Fibroblast of the aortic adventitia (primary cell): ENCODE data around the gene SOCS4.

DNA sequence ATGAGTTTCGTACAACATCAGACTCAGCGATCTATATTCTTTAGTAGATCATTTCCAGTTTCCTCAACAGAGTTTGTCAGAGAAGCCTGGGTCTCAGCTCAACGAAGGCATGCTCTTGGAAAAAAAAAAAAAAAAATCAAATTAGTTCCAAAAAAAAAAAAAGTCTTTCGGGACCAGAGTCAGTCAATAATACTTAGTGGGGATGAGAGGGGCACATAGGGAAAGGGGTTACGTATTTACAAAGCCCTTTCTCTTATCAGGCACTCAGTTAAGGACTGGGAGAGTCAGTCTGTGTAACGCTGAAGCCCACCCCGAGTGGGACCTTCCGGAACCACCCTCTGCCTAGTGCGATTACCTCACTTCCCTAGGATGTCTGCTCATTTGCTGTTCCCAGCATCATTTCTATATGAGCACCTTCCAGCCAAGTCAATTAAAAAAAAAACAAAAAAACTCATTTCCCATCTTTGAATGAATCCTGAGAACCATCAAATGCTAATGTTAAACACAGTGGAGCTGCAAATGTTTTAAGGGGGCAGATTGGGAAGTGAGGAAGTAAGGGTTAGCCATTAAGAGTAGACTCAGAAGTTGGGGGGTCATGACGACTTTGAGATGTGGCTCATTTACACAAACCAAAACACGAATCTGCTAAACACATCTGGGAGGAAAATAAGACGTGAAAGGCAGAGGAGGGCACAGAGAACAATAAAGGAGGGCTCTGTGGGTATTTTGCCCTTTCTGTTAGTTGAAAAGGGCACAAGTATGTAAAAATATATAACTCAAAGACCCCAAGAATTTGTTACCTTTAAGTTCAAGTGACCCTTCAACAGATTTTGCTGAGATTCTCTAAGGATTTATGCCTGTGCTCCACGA lies 76.8 kb downstream of the BMP4 start:
- CAGE, long polyA plus RNA = no peak

- CAGE, long polyA plus RNA = no peak
Observed at GRCh38 chr14:54510019-54510900, 554 bp downstream of the CGRRF1 start.

DNA sequence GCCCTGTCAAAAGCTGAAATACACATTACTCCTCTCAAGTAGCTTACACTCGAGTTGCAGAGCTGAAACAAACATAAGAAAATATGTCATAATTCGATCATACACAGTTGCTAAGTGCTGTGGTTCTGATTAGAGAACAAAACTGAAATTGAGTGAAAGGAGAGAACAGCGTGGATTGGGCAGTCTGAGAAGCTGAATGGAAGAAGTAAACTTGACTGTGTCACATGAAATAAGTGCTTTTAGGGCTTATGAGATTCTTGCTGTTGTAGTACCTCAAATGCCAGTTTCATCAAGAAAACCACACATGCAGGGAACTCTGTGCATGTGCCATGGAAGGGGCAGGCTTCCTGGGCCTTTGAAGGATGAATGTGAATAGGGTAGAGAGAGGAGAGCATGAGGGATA lies 7.2 kb downstream of the SAMD4A start:
- CAGE, long polyA plus RNA = no peak

GRCh38 chr14:54599710-54600541 lies 33.0 kb downstream of the SAMD4A start:
- CAGE, long polyA plus RNA = no peak

GRCh38 chr14:54633032-54633537 lies 66.2 kb downstream of the SAMD4A start:
- CAGE, long polyA plus RNA = no peak

DNA sequence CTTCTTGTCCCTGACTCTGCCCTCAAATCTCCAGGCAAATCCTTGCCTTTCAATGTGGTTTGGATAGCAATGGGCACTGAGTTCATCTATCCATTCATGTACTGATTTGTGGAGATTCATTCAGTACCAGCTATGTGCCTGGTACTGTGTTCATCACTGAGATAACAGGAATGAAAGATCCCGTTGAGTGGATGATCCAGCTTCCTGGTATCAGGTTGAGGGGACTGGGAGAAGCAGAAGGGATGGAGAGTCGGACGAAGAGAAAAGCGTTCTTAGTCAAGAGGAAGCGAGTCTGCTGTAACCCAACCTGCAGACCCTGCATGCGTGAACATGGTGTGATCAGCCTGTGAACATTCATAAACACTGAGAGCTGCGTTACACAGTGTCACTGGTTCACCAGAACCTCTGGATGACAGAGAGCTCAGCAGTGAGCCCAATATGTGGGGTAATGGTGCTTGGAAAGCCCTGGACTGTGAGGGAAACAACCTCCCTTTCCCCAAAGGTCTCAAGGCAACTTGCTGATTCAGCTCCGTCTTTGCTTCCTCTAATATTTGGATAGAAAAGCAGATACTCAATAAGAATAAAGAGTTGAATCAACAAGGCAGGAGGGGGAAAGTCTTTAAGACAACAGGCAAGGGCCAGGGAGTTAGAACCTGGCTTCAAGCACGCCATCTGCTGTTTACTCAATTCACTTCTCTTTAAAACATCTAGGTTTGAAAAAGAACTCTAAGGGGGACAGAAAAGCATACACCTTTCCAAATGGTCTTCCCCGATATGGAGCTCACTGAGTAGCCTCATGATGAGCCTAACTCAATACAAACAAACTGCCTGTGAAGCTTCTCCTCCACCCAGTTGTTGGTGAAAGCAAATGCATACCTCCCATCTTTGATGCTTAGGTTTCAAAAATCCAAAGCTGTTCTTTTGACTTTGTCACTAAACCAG lies 75.8 kb downstream of the SAMD4A start:
- CAGE, long polyA plus RNA = no peak

DNA sequence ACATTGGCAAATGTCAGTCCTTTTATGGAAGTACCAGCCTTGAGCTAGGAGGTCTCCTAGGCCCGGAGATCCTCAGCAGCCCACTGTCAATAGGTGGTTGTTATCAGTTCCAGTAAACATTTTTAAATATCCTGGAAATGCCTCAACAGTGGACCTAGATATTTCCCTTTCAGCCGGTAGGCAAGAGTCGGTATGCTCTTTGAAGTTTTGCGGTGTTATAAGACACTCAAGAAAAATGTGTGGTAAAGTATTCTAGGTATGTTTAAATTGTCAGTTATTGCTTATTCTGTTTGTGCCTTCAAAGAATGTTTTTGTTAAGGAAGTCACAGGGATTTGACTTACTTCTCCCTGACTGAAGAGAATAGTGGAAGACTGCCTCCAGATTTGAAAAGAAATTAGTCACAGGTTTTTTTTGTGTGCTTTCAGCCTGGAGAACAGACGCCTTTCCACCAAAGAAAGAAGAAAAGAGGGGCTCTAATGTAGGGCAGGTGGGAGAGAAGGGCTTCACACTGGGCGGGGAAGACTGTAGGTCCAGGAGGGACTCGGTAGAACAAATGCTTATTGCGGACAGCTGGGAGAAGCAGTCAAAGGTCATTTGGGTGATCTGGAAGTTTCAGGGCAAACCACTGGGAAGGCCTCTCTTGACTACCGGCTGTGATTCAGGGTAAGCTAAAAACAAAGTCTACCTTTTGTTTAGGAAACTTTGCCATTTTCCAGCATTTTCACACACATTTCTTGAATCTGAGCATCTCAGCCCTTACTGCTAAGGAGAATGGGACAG lies 76.7 kb downstream of the SAMD4A start:
- CAGE, long polyA plus RNA = no peak

- CAGE, long polyA plus RNA = no peak
Observed at GRCh38 chr14:54699246-54699637, 132.3 kb downstream of the SAMD4A start.

GRCh38 chr14:54712323-54713289 lies 145.7 kb downstream of the SAMD4A start:
- CAGE, long polyA plus RNA = no peak

- CAGE, long polyA plus RNA = no peak
Observed at GRCh38 chr14:54837887-54838426, 64.7 kb downstream of the GCH1 start.

DNA sequence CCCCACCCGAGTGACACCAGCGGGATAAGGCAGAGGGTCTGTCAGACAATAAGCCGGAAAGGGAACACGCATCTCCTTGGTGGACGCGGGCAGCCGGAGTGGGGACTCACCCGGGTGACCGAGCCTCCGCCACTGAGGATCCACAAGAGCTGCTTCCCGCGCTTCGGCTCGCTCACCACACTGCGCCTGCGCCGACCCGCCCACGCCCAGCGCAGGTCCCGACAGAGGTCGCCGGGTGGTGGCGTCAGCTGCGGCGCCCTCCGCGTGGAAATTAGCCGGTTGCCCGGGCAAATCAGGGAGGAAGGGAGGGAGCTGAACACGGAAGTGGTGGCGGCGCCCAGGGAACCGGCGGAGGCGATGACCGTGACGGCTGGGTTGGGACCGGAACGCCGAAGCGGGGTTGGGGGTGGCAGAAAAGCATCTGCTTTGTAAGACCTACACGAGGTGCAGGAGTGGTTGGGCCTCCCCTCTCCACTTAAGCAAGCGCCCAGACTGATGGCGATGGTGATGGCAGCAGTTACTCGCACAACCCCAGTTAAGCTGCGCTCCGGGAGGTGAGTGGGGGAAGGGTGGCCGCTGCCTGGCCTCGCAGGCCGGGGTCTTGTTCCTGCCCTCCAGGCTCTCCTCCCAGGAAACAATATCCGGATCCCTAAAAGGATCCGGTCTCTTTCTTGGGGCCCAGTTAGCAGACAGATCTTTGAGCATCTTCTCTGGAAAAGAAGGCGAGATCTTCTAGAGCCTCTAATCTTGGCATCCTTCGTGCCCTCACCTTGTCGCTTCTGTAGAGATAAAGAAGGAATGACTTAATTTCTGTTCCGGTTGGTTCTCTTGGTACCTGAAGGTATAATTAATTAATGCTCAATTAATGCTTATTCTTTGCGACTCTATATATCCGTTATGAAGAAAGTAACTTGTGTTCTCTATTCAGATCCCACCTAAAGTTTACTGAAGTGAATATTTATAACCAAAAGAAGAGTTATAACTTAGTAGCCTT lies at the start of gene SOCS4:
SOCS4 (plus strand) TSS at position 319 of the 994 bp plus-strand sequence.
- CAGE, long polyA plus RNA = no peak

DNA sequence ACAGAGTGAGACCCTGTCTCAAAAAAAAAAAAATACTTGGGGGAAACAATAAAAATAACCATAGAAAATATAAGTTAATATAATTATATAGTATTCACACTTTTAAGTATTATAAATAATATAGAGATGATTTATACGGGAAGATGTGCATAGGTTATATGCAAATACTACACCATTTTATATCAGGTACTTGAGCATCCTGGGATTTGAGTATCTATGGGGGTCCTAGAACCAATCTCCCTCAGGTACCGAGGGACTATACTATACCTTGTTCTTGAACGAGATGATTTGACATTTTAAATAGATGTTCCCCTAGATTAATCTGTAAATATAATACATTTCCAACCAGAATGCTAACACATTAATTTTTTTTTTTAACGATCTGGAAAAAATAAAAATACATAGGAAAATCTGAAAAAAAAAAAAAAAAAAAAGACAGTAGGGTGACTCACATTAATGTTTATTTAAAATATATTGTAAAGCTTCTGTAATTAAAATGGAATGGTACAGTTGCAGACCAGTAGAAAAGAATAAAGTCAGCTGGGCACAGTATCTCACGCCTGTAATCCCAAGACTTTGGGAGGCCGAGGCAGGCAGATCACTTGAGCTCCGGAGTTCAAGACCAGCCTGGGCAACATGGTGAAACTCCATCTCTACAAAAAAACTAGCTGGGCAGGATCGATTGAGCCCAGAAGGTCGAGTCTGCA lies 7.5 kb downstream of the MAPK1IP1L start:
- CAGE, long polyA plus RNA = no peak

- CAGE, long polyA plus RNA = no peak
Observed at GRCh38 chr14:55098244-55098788, 30.7 kb upstream of the LGALS3 start.

DNA sequence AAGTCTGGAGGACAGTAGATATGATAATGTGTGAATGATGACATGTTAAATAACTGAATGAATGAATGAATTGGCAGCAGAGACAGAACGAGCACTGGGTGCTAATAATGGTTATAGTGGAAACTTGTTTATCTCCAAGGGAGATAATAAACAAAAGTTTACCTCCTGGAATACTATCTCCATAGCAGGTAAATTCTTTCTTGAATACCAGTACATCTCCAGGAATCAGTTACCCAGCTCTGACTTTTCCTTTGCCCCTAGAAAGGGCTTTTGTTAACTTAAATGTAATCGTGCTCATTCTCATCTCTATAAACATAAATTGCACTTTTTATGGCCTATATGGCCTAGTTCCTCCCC lies 7.2 kb upstream of the LGALS3 start:
- CAGE, long polyA plus RNA = no peak

DNA sequence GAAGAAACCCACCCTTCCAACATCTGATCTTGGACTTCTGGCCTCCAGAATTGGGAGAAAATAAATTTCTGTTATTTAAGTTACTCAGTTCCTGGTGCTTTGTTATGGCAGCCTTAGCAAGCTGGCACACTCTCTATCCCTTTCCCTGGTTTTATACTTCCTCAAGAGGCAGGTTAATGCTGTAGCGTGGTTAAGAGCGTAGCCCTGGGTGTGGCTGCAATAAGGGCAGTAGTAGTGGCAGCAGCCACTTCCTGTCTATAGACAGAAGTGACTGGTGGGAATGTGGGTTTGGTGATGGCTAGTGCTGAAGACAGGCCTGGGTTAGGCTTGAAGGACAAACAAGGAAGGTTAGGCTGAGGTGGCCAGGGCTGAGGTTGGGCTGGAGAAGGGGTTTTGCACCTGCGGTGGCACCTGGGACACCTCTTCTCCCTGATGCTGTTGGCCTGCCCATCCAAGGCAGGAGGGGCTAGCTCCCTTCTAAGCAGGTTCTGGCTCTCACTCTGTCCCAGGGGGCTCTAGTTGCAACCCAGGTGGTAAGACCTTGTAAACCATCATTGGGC lies 3.6 kb upstream of the LGALS3 start:
- CAGE, long polyA plus RNA = no peak

DNA sequence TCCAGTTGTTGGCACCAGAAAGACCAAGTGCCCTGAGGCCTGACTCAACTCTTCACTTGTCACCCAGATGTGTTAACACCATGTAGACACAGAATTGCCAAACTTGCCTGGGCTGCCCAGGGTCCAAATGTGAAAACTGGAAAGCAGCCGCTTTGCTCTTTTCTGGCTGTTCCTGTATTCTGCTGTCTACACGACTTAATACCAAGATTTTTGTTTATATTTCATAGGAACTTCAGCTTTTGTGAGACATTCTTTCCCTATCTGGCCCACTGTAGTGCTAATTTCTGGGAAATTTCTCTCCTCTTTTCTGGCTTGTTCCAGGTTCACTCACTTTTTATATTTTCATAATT lies 2.8 kb upstream of the LGALS3 start:
- CAGE, long polyA plus RNA = no peak

DNA sequence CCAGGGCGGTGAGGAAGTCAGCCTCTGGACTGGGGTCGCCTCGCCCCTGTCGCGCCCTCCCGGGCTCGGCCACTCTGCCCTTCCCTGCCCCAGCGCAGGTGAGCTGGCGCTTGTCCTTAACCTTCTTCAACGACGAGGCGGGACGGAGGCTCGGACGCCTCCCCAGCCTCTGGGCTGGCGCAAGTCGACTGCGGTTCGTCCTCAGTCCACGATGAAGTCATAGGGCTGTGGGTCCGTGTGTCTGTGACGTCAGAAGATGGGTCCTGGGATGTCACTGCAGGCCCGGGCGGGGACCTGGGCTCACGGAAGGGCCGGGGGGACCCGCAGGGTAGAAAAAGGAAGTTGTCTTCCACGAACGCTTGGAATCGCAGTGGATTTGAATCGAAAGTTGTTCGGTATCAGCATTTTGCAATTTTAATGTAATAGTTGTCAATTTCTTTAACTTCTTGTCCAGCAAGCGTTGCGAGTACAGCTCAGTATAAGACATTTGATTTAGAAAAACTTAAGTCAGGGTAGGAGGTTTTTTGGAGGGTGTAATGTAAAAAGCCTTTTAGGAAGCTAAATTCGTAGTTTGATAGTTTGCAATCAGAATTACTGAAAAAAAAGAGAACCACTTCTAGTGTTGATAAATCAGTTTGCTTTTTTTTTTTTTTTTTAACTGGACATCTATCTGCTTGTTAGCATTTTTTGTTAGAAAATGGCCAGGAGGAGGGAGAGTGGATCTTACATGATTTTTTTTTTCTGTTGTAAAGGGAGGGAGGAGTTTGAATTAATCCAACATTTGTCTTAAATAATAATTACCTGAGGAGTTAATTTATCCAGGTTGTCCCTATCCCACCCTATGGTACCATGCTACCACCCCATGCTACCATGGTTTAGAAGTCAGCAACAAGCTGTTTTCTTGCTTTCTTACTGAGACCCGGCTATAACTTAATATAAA lies 936 bp downstream of the FBXO34 start:
- CAGE, long polyA plus RNA = no peak

GRCh38 chr14:55309839-55310409 lies 38.7 kb downstream of the FBXO34 start:
- CAGE, long polyA plus RNA = no peak

- CAGE, long polyA plus RNA = no peak
Observed at GRCh38 chr14:55354332-55354821, 57.3 kb downstream of the ATG14 start.

GRCh38 chr14:55378429-55378641 lies 33.3 kb downstream of the ATG14 start:
- CAGE, long polyA plus RNA = no peak